Zone of skin (tissue), 1 donor: ENCODE measurements around a stretch of chr6.

DNA sequence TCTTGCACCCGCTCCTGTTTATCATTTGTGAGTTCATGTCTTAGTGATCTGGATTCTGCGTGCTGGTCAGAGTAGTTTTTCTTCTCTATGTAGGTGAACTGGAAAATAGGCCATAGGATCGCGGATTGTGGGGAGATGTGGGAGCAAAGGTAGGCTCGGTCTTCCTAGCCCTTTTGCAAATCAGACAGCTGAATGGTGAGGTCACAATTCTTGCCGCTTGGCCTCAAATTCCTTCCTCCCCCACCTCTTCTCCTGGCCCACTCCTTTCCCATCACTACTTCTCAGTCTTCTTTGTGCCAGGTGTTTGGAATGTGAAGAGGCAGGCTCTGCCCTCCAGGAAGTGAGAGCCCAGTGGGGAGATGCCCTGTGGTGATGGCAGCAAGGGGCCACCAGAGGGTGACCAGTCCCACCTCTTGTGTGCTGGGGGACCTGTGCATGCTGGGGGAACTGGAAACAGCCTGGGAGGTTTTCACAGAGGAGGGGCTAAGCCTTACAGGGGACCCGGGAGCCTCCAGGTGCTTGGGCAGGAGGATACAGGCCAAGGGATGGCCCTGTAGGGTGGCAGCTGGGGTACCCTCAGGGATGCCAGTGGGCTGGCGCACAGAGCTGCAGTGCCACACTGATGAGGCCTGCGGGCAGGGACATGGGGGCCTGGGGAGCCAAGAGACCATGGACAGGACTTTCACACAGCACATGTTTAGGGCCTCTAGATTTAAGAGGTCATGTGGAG lies 72.4 kb downstream of the RAMACL start:
- RRBS, result no CpG with 5 or more reads among the region's 9 CpGs

DNA sequence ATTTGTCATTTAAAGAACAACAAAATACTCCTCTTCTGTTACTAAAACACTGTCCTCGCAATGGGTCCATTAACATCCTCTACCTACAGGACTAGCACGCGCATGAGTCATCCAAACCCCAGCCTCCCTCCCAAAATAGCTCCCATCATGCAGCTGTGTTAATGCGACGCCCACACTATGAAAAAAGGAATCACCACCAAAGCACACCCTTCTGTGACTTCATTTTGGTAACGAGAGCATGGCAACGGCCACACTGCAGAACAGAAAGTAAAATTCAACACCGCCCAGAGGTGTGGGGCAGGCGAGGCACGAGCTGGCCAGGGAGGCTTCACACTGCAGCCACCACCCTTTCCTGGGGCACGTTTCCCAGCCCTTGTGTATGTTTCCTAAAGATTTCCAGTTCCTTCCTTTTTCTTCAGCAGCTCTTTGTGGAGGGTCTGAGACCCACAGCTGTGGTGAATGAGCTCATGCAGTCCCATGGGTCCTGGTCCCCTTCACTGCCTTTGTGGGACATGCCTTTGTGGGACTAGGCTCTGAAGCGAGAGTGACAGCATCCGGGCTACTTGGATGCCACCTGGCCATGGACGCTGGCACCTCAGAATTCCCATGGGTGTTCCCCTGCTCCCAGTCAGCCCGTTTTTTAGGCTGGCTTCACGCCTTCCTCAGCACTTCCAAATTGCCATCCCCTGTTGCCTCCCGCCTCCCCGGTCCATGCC lies 45.4 kb downstream of the RAMACL start:
- RRBS, result 100% methylated on average over 2 of the region's 18 CpGs

DNA sequence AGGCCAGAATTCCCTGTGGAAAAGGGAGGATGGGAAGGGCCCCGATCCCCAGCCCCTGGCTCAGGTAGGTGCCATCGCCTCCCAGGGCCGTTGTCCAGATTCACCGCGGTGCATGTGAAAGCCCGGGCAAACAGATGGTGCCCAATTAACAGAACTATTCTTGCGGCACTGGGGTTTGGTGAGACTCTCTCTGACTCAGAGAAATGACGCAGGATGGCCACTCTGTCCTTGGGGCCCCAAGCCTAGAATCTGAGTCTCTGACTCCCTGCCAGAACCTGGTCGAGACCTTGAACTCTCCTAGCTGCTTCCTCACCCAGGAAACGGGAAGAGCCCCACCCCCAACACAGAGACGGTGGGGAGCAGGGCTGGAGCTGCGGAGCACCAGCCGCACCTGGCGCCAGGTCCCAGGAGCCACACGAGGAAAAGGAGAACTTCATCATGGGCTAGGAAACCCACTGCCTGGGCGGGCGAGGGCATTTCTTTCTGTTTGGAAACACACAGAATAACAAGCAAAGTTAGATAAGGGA lies 29.7 kb upstream of the RPS6KA2 start:
- RRBS, result no CpG with 5 or more reads among the region's 17 CpGs

- RRBS, result no CpG with 5 or more reads among the region's 17 CpGs
Observed at GRCh38 chr6:166678286-166679037, 51.4 kb upstream of the RPS6KA2 start.

DNA sequence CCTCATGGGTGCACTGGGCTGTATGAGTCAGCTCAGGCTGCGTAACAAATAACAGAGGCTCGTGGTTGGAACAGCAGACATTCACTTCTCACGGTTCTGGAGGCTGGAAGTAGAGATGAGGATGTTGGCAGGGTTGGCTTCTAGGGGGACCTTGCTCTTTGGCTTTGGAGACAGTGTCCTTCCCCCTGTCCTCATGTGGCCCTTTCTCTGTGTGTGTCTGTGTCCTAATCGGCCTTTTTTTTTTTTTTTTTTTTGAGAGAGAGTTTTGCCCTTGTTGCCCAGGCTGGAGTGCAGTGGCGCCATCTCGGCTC lies 117.8 kb upstream of the RPS6KA2 start:
- RRBS, result no CpG with 5 or more reads among the region's 6 CpGs

GRCh38 chr6:166927785-166928583 lies 28.4 kb downstream of the RNASET2 start:
- RRBS, result no CpG with 5 or more reads among the region's 14 CpGs

DNA sequence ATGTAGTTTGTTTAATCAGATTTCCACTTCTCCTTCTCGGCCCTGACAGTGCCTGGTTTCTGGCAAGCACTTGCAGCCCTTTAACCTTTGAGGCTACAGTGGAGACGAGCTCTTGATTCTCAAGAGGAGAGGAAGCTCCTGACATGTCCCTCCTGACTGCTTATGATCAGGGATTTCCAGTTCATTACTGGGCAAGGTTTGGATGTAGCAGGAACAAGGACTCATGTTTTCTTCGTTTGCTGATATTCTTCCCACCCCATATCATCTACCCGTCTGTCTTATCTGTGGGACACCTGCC lies 31.1 kb downstream of the CEP43 start:
- RRBS, result no CpG with 5 or more reads among the region's 4 CpGs

DNA sequence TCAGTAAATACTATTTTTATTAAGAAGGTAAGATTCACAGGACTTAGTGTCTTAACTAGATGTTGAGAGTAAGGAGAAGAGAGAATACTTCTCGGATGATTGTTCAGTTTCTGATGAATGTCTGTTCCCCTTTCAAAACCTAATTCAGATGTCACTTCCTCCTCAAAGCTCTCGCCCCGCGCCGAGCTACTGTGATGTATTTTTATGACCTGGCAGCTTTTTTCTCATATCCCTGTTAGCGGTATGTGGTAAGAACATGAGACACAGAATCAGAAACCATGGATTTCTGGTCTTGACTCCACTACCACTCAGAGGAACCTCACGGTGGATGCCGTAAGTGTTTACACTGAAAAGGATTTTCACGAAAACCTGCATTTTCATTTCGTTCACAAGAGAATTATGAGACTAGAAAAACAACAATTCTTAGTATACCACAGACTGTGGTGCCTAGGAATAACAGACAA lies 48.4 kb downstream of the CEP43 start:
- RRBS, result no CpG with 5 or more reads among the region's 10 CpGs

- RRBS, result no CpG with 5 or more reads among the region's 4 CpGs
Observed at GRCh38 chr6:167111456-167112169, 11.3 kb upstream of the CCR6 start.

DNA sequence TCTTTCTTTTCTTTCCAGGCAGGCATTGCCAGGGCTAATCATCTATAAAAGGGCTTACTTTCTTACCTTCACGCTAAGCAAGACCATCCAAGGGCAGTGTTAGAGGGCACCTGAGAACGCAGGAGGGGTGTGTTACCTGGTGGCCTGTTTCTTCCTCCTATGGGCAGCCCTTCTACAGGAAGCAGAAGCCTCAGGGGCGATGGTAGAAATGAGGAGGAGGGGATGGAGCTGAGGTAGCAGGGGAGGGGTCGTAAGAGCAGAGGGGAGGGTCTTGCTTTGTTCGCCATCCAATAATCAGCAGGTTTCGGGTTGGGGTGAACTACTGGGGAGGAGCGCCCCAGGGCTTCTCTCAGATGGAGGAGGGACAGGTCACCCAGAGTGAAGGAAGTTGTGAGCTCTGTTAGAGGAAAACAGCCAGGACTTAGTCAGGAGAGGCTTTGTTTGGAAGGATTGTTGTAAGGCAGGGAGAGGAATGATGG lies 1.5 kb upstream of the CCR6 start:
- RRBS, result no CpG with 5 or more reads among the region's 7 CpGs

DNA sequence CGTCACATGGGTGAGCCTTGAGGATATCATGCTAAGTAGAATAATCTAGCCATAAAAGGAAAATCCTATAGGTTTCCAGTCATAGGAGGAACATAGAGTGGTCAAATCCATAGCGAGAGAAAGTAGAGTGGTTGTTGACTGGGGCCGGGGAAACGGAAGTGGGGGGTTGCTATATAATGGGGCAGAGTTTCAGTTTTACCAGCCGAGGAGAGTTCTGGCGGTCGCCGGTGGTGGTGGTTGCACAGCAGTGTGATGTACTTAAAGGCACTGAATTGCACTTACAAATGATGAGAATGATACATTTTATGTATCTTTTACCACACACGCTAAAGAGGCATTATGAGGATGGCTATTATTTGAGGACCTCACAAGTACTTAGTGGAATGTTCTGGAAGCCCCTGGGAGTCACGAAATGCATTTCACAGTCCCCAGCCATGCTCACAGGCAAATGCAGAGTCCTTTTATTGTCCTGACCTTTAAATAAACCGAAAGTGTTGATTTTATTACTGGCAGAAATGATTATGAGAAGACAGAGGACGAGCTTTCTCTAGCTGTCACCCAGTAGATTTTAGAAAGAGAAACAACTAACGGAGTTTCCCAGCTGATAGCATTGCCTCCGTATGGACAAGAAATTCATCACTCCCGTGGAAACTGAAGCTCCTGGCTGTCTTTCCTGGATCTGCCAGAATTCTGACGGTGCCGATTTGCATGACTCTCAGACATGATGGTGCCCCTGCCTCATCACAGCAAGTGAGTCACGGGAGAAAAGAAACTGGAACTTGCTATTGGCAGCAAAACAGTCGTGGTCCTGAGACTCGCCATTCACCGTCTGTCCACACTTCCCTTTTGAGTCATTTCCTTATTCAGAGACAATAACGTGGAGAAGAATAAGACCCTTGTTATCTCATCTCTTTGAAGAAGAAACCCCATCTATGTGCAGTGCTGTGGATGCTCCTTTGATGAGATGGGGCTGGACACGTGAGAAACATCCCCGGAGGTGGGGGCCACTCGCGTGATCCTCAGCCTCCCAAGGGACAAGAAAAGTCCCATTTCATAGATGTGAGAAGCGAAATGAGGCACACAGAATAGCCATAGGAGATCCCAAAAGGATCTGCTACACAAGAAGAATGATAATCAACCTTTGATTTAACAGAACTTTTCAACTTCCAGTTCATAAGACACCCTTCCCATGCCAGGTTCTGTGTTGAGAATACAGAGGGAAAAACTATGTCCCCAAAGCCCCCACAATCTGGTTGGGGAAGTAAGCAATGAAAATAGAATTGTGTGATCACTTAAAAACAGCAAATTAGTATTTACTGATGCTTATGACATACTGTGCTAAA lies 4.4 kb downstream of the GPR31 start:
- RRBS, result 61% methylated on average over 6 of the region's 27 CpGs

GRCh38 chr6:167270829-167271614 lies 20.1 kb upstream of the UNC93A start:
- RRBS, result no CpG with 5 or more reads among the region's 18 CpGs

- RRBS, result no CpG with 5 or more reads among the region's 12 CpGs
Observed at GRCh38 chr6:167349847-167350288, 25.0 kb downstream of the TTLL2 start.

- RRBS, result no CpG with 5 or more reads among the region's 13 CpGs
Observed at GRCh38 chr6:167398286-167398926, 73.5 kb downstream of the TTLL2 start.

DNA sequence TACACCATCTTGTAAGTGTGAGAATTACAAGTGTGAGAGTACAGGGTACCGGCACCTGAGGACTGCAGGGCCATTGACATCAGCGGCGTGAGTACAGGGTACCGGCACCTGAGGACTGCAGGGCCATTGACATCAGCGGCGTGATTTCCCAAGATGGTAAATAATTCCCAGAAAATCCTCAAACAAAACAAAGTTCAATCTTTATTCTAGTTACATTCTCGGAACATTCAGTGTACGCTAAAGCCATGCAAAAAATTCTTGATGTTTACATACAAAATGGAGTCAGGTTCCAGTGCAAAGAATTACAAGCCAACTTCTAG lies 172.5 kb downstream of the TTLL2 start:
- RRBS, result 97% methylated on average over 3 of the region's 8 CpGs

DNA sequence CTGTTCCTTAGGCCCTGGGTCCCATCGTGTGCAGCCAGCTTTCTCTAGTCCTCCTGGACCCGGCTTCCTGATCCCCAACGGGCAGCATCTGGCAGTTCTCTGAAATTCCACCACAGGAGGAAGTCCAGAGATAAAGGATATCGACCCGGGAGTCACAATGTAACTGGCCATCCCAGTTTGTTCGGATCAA lies 235.2 kb downstream of the TTLL2 start:
- RRBS, result no CpG with 5 or more reads among the region's 6 CpGs

- RRBS, result no CpG with 5 or more reads among the region's 8 CpGs
Observed at GRCh38 chr6:167693551-167693897, 133.2 kb upstream of the AFDN start.

- RRBS, result 72% methylated on average over 2 of the region's 5 CpGs
Observed at GRCh38 chr6:167762239-167762753, 64.4 kb upstream of the AFDN start.

- RRBS, result no CpG with 5 or more reads among the region's 15 CpGs
Observed at GRCh38 chr6:167788285-167788675, 38.4 kb upstream of the AFDN start.

GRCh38 chr6:167795094-167795859 lies 31.4 kb upstream of the AFDN start:
- RRBS, result 53% methylated on average over 3 of the region's 22 CpGs